Gastrocnemius medialis (tissue), 3 donors: Measurements from ENCODE around the gene WBP4.

- PRO-cap: no peak
- RAMPAGE, long total RNA, 3 experiments: no peak in any of the 3 experiments
These were observed 414.7 kb downstream of the FOXO1 start for GRCh38 chr13:40251748-40252182.

GRCh38 chr13:40313890-40314171 is 352.6 kb downstream of the FOXO1 start:
- PRO-cap: bidirectional peak, plus-strand start at chr13:40314073, minus-strand start at chr13:40313810
- RAMPAGE, long total RNA, 3 experiments: no peak in any of the 3 experiments

GRCh38 chr13:40350023-40351167 is 316.0 kb downstream of the FOXO1 start:
- PRO-cap: bidirectional peak, plus-strand start at chr13:40350228, minus-strand start at chr13:40350227; bidirectional peak, plus-strand start at chr13:40350399, minus-strand start at chr13:40350304; unidirectional peak, minus-strand start at chr13:40350411; unidirectional peak, minus-strand start at chr13:40350476; bidirectional peak, plus-strand start at chr13:40350807, minus-strand start at chr13:40350594
- RAMPAGE, long total RNA, 3 experiments: start-site peak on the minus strand in 1 of 3 experiments, at chr13:40350303-40350368 at its widest, 7 reads per replicate

DNA sequence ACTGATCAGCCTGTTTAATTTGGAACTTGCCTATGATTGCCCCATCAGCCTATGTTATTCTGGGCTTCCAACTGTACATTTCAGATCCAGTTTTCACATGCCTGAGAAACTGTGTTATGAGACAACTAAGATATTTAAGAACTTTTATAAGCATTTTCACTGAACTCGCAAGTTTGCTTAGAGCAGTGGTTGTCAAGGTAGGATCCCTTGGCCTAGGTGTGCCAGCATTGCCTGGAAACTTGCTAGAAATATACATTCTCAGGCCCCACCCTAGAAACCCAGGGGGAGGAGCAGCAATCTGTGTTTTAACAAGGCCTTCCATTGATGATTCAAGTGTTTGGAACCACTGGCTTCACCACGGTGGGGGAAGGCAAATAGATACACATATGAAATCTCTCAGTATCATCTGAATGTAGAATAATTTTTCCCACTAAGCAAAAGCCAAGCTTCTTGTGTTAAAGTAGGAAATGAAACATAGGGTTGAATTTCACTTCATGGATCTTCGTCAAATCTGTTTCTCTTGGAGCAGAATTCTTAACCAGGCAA is 213.2 kb downstream of the FOXO1 start:
- PRO-cap: no peak
- RAMPAGE, long total RNA, 3 experiments: no peak in any of the 3 experiments

GRCh38 chr13:40479139-40480161 is 187.0 kb downstream of the FOXO1 start:
- PRO-cap: no peak
- RAMPAGE, long total RNA, 3 experiments: no peak in any of the 3 experiments

DNA sequence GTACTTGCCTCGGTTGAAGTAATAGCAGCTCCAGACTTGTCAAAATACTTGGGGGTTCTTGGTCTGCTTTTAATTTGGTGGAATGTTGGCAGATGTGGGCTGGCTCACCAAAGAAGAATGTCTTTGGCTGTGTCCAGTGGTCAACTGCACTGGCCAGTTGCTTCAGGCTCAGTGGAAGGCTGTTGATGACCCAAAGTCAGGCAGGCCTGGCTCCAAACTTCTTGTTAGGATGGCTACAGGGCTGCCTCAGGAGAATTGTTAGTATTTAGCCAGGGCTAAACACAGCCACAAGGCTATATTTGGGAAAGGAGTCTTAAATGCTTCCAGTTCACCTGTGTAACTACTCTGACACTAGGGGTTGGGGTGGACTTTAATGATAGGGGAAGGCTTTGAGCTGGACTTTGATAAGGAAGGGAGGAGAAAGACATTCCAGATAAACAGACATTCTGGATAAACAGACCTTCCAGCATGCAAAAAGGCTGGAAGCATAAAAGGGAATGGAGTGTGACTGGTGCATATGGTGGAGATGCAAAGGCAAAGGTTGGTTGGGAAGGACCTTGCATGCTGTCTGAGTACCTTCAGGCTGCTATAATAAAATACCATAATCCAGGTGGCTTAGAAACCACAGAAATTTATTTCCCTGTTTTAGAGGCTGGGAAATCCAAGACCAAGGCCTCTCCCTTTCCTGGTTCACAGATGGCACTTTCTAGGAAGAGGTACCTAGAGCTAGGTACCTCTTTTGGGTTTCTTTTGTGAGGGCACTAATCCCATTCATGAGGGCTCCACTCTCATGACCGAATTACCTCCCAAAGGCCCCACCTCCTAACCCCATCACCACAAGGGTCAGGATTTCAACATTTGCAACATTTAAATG is 116.7 kb downstream of the FOXO1 start:
- PRO-cap: no peak
- RAMPAGE, long total RNA, 3 experiments: no peak in any of the 3 experiments

DNA sequence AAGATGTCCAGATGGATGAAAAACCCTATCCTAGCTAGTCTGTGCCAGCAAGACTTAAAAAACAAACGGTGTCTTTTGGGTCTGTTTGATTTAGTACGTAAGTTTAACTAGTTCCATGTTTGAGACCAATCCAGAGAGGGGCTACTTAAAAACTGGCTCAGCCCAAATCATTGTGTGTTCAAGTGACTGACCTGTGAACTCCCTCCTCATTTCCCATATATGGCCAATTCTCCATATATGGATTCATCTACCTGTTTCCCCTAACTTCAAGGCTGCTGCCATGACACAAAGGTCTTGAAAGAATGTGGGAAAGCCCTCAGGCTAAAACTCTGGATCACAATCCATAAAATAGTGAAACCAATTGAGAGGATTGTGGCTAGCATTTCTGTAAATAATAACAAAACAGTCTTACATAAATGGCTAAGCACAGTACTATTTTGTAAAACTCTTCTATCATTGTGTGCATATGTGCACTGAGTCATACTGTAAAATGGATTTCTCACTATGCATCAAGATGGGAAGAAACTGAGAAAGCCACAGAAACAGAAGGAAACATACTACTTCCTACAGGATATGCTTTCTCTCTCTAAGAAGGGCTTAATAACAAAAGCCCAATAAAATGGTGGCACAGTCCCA is 80.5 kb downstream of the FOXO1 start:
- PRO-cap: no peak
- RAMPAGE, long total RNA, 3 experiments: no peak in any of the 3 experiments

DNA sequence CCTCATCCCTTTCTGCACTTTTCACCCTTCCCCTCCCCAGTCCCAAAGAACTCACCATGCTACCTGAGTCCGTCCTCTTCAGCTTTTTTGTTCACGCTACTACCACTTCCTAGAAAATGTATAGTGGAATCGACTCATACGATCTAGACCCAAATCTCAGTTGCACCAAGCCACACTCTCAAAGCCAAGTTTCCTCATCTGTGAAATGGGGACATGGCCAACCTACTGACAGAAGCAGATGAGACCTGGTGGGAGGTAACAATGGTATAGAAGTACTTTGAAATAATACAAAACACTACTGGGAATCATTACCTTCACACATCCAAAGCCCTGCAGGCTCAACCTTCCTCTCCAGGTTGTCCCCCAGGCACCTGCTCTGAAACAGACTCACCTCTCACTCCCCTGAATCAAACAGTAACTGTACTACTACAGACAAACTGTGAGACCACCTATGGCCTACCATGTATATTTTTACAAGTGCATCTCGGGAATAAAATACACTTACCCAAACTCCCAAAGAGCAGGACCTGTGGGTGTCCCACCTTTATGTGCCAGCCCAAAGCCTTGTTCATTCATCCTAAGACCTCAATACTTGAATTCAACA is 37.9 kb downstream of the FOXO1 start:
- PRO-cap: no peak
- RAMPAGE, long total RNA, 3 experiments: no peak in any of the 3 experiments

GRCh38 chr13:40644750-40645659 is 21.4 kb downstream of the FOXO1 start:
- PRO-cap: no peak
- RAMPAGE, long total RNA, 3 experiments: start-site peak on the minus strand in 1 of 3 experiments, at chr13:40645404-40645510 at its widest, 12 reads per replicate

- PRO-cap: no peak
- RAMPAGE, long total RNA, 3 experiments: no peak in any of the 3 experiments
These were observed 17.2 kb downstream of the FOXO1 start for GRCh38 chr13:40649034-40649865.

- PRO-cap: no peak
- RAMPAGE, long total RNA, 3 experiments: no peak in any of the 3 experiments
These were observed 60.6 kb downstream of the ELF1 start for GRCh38 chr13:40958468-40959044.

DNA sequence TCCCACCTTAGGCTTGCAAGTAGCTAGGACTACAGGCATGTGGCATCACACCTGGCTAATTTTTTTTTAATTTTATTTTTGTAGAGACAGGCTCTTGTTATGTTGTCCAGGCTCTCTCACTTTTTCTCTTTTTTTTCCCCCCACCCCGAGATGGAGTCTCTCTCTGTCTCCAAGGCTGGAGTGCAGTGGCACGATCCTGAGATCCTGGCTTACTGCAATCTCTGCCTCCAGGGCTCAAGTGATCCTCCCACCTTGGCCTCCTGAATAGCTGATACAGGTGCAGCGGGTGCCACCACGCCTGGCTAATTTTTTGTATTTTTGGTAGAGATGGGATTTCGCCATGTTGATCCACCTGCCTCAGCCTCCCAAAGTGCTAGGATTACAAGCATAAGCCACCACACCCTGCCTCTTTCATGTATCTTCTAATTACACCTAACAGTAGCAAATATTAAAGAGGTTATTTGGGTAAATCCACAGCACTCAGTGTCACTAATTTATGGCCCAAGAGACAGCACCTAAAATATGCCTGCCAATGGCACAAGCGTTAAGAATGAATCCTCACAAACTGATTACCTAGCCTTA is 4.0 kb upstream of the WBP4 start:
- PRO-cap: no peak
- RAMPAGE, long total RNA, 3 experiments: no peak in any of the 3 experiments

DNA sequence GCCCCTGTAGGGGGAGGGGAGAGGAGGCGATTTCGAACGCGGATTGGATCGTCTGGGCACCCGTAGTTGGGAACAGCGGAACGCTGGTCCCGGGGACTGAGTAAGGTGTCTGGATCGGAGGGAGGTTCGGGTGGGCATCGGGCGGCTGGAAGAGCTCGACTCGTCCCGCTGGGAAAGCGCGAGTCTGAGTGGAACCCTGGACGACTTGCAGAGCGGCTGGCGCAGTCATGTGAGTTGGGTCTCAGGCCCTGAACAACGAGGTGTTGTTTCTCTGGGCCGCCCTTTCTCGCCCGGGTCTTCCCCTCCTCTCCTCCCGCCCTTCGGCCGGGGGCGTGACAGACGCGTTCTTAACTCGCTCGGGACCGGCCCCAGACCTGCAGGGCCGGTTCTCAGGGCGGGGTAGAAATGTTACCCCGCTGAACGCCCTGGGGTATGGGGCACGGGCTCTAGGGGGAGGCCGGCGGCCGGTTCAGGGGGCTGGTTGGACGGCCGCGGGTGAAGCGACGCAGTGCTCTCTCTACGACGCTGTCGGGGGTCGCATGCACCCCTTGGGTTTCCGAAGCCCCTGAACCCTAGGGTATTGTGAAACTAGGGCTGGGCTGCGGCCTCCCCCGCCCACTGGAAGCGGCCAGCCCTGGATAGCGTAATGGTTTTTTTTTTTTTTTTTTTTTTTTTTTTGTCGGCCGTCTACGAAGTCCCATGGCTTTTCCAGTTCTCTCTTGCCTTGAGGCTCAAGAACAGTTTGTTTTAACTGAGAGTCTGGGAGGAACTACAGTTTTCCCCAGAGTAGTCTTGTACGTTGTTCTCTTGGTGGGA is at the start of gene WBP4:
WBP4 (plus strand) TSS at position 63 of the 816 bp plus-strand sequence.
- PRO-cap: bidirectional peak, plus-strand start at position 114 of the sequence, minus-strand start outside the sequence; bidirectional peak, plus-strand start at position 379 of the sequence, minus-strand start at position 321 of the sequence; bidirectional peak, plus-strand start at position 740 of the sequence, minus-strand start at position 582 of the sequence
- RAMPAGE, long total RNA, 3 experiments: start-site peak on the plus strand in 3 of 3 experiments, centred at positions 94 to 118 of the sequence, 879 to 1,666 reads per replicate

- PRO-cap: no peak
- RAMPAGE, long total RNA, 3 experiments: no peak in any of the 3 experiments
These were observed 72.6 kb downstream of the NAA16 start for GRCh38 chr13:41383518-41384200.

DNA sequence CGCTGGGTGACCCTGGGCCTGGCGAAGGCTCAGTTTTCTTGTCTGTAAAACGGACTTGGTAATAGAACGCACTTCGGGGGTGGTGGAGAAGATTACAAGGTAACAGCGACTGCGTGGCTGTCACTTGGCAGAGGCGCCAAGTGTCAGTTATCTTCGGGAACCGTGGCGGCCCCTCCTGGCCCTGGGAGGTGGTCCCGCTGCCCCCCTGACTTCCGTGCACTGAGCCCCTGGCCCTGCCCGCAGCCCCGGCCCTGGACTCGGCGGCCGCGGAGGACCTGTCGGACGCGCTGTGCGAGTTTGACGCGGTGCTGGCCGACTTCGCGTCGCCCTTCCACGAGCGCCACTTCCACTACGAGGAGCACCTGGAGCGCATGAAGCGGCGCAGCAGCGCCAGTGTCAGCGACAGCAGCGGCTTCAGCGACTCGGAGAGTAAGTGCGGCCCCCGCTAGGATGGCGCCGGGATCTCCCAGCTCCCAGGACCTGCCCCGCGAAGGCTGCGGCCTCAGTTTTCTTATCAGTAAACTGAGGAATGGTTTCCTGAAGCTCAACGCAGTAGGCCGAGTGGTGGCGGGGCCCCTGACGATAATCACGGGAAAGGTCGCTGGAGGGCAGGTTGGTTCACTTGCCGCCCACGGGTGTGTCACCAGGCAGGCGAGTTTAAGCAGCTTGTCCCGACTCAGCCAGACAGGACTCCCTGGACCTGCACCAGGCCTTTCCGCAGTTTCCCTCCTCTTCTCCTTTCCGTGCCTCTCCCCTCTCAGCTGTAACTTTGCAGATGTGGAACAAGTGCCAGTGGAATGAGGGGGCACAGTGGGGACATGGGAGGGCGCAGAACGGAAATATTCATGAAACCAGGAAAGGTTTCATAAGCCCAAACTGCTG is 933 bp downstream of the RGCC start:
- PRO-cap: no peak
- RAMPAGE, long total RNA, 3 experiments: no peak in any of the 3 experiments

- PRO-cap: no peak
- RAMPAGE, long total RNA, 3 experiments: no peak in any of the 3 experiments
These were observed 2.0 kb downstream of the RGCC start for GRCh38 chr13:41459304-41459701.

DNA sequence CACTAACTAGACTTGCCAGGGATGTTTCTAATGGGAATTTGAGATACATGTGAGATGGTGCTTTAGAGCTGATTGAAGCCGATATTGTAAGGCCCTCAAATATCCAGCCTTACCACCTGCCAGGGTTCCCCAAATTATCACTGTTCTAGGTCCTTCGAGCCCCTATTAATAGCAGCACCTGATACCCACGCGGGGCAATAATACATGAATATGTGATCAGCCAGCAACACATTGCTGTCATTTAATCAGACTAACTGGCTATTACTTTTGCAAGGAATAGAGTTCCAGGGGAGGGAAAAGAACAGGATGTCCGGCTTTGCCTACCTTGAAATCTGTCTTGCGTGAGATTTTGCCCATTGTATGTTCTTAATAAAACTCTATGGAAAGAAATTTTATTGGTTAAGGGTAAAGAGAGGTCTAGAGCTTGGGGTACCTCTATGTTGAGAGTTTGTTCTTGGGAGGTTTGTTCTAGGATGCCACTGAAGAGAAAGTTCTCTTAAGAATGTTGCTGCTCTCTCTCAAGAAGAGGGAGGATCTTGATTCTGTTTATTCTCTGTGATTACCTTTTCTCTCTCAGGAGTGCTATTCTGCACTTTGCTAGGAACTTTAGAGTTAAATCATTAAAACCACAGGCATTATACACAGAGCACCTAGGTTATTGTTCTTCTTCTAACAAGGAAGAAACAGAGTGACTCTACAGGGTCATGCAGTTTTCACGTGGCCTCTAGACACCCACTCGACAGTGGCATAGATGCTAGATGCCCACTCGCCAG is 5.3 kb downstream of the RGCC start:
- PRO-cap: no peak
- RAMPAGE, long total RNA, 3 experiments: no peak in any of the 3 experiments

- PRO-cap: no peak
- RAMPAGE, long total RNA, 3 experiments: no peak in any of the 3 experiments
These were observed 197.5 kb downstream of the RGCC start for GRCh38 chr13:41654981-41655180.

GRCh38 chr13:41864519-41864776 is 96.5 kb downstream of the VWA8 start:
- PRO-cap: no peak
- RAMPAGE, long total RNA, 3 experiments: no peak in any of the 3 experiments

DNA sequence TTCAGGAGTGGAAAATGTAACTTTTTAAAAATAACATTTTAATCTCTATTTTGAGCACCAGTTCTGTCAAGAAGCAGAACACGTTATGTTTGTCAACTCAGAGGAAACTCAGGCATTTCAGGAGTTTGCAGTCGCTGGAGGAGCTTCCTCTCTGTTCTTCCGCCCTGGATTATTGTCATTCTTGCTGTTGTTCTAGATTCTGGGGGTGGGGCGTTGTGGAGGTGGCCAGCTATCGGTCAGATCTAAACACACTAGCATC is 36.9 kb upstream of the DGKH start:
- PRO-cap: no peak
- RAMPAGE, long total RNA, 3 experiments: no peak in any of the 3 experiments